GM23248 (cell line): Measurements from ENCODE around the gene IGDCC3.

GRCh38 chr15:64875209-64876156 lies 33.8 kb downstream of the PLEKHO2 start:
- RAMPAGE, long total RNA = no peak

- RAMPAGE, long total RNA = no peak
Observed at GRCh38 chr15:64878645-64879195, 33.0 kb upstream of the ANKDD1A start.

DNA sequence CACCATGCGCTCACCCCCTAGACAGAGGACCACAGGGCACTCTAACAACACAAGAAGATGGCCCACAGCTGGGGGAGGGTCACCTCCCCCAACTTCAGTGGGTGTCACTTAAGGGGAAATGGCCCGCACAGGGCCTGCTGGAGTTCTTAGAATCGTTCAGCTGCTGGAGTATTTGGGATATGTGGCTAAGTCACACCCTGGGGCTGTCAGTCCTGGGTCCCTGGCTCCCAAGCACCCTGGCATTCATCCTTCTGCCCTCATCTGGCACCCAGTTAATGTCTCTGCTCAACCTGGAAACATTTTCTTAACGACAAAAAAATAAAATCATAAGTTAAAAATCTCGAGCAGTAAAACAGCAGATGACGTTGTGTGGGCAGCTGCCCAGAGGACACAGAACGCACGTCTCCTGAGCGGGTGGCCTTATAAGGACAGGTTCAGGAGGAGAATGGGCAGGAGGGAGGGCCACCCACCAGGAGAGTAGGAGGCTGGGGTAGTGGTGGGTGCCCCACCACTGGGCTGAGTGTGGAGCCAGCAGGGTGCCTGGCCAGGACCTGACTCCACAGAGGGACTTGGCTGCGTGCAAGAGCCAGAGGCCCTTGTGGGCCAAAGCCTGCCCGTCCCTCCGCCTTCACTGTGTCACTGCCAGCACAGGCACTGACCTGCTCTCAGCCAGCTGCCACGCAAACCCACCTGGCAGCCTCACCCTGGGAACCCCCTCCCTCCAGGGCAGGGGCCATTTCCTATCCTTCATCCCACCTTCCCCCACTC lies 11.5 kb downstream of the KBTBD13 start:
- RAMPAGE, long total RNA = no peak

DNA sequence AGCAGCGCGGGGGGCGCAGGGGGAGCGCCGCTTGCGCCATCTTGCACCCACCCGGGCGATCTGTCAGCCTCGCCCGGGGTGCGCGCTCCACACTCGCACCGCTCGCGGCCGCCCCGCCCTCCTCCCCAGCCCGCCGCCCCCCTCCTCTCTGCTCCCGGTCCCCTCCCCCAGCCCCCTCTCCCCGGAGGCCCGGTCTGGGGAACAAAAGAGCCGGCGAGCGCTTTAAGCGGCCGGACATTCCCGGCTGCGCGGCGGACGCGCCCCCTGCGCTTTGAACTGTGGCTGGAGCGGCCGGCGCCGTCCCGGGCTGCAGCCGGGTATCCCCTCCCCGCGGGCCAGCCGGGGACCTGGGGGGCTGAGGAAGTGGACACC lies at the start of gene IGDCC3:
Gene IGDCC3 (minus strand): TSS at position 65 of the 372 bp plus-strand sequence.
- RAMPAGE, long total RNA = no peak

GRCh38 chr15:65530953-65531514 lies 771 bp downstream of the HACD3 start:
- RAMPAGE, long total RNA = no peak

DNA sequence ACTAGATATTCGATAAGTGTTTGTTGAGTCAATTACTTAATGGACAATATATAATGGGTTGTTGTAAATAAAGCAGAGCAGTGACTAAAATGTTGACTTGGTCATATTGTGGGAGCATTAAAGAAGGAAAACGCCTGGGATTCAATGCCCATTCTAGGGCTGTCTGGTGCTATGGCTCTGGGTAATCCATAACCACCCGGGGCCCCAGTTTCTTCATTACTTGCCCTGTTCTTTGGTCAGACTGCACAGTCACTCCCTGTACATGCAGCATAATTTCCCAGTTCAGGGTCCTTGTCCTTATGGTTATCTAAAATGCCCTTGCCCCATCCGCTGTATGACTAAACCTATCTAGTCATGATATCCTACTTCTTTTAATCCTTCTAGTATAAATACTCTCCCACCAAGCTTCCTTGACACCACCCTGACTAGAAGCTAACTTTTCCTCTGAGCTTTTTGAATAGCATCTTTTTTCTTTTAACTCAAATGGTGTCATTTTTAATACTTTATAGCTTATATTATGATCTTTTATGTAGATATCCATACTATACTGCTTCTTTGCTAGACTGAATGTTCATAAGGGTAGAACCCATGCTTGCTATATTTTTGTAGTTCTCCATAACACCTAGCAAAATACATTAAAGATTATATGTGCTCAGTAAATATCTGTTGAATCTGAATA lies 27.6 kb upstream of the DENND4A start:
- RAMPAGE, long total RNA = no peak

DNA sequence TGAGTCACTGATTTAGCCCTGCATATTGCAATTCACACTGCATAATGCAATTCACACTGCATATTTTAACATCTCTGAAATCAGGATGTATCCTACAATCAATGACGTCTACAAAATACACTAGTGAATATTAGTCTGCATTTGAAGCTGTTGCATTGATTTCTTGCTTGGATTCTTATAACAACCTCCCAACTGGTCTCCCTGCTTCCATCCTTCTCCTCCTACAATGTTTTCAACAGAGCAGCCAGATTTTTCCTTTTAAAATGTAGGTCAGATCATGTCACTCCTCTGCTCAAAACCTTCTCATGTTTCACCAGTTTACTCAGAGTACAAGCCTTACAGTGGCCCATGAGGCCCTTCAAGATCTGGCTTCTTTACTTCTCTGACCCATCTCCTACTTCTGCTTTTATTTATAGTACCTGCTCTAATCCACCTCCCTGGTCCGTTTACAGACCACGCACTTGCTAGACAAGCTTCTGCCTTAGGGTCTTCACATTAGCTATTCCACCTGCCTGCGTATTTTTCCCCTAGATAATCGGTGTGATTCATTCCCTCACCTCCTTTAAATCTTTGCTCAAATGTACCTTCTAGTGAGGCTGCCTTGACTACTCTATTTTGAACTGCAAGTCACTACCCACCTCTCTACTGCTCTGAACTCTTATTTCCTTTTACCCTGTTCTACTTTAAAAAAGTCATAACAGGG lies 11.3 kb upstream of the RAB11A start:
- RAMPAGE, long total RNA = no peak

DNA sequence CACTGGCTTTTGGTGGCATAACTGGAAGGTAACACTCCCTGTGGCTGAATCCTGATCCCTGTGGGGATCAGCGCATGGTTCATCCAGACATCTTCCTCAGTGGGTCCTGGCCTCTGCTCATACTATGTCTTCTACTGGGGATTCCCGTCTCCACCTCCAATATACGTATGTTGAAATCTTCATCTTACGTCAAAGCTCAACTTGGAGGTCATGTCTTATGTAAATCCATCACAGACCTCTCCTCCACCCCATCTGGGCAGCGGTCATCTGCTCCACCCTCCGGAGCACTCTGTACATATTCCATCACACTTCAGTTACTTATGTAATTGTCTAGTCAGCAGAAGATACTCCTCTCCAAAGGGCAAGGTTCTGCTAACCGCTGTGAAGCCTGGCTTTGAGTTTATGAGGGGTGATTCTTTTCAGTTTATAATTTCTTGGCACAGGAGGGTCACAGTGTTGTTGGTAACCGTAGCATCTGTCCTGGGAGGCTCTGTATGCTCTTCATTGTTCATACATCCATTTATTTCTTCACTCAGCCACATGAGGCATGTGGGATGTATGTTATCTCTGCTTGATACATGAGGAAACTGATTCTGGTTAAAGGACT lies 22.0 kb downstream of the MAP2K1 start:
- RAMPAGE, long total RNA = no peak

GRCh38 chr15:66434776-66435564 lies 48.3 kb downstream of the MAP2K1 start:
- RAMPAGE, long total RNA = no peak

DNA sequence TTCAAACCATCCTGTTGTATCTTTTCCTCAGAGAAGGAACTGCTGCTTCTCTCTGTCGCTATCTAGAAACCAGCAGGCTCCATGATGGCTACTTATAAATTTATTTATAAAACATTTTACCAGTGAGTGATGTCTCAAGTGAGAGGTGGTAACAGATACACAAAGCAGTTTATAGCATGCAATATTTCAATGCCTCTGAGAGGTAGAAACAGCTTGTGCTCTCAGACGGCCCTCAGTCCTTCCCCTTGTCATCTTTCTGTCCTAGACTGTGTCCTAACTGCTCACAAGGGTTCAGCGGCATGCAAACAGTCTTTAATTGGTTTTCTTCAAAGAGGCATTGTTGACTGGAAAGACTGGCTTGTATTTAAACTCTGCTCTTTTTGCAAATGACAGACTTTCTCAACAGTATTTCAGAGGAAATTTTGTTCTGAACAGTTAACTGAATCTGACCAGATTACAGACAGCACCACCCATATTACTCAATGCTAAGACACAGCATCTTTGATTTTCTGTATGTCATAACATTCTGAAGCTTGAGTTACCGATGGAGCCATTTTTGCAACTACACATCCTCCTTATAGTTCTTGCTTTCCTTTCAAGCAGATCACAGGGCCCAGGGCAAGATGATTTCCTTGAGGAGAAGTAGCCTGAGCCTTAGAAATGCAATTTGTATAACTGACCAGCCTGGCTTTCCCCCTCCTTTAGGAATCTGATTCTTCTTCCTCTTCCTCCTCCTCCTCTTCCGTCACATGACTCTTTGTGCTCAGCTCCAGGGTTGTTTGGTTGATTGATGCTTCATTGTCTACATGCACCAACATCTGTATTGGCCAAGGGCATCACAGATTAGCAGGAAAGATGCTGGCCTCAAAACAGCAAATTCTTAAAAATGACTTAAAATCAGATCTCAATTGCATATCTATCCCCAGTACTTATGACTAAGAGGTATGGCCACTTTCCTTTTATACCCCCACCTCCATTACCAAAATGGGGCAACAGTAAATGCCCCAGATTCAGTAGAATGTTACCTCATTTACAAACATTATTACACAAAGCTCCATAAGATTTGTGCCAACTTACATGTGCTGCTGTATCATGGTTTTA lies 3.5 kb downstream of the SNAPC5 start:
- RAMPAGE, long total RNA = no peak

GRCh38 chr15:66500900-66501734 lies 3.5 kb downstream of the RPL4 start:
- RAMPAGE, long total RNA = no peak

- RAMPAGE, long total RNA = no peak
Observed at GRCh38 chr15:66617209-66618068, 51.6 kb upstream of the LCTL start.

- RAMPAGE, long total RNA = no peak
Observed at GRCh38 chr15:66656733-66657462, 45.1 kb upstream of the SMAD6 start.

DNA sequence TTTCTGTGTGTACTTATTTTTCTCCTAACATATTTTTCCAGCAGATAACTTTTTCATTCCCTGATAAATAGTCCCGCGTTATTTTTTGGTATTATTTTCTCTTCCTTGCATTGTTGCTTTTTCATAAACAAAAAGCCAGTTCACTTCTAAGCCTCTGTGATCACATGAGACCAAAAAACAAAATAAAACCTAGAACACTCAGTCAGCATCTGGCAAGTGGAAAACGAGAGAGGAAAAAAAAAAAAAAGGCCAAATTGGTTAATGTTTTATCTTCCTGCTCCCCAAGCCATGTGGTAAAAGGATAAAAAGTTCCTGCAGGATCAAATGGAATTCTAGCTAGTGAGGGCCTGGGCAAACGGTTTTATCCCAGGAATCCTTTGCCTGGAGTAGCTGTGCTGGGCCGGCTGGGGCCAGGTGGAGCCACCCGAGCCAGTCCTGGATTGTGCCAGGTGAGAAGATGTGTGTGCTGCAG lies 13.1 kb downstream of the SMAD6 start:
- RAMPAGE, long total RNA = no peak

- RAMPAGE, long total RNA = no peak
Observed at GRCh38 chr15:66720132-66720801, 18.2 kb downstream of the SMAD6 start.

- RAMPAGE, long total RNA = no peak
Observed at GRCh38 chr15:67068031-67068669, 2.7 kb downstream of the SMAD3 start.

DNA sequence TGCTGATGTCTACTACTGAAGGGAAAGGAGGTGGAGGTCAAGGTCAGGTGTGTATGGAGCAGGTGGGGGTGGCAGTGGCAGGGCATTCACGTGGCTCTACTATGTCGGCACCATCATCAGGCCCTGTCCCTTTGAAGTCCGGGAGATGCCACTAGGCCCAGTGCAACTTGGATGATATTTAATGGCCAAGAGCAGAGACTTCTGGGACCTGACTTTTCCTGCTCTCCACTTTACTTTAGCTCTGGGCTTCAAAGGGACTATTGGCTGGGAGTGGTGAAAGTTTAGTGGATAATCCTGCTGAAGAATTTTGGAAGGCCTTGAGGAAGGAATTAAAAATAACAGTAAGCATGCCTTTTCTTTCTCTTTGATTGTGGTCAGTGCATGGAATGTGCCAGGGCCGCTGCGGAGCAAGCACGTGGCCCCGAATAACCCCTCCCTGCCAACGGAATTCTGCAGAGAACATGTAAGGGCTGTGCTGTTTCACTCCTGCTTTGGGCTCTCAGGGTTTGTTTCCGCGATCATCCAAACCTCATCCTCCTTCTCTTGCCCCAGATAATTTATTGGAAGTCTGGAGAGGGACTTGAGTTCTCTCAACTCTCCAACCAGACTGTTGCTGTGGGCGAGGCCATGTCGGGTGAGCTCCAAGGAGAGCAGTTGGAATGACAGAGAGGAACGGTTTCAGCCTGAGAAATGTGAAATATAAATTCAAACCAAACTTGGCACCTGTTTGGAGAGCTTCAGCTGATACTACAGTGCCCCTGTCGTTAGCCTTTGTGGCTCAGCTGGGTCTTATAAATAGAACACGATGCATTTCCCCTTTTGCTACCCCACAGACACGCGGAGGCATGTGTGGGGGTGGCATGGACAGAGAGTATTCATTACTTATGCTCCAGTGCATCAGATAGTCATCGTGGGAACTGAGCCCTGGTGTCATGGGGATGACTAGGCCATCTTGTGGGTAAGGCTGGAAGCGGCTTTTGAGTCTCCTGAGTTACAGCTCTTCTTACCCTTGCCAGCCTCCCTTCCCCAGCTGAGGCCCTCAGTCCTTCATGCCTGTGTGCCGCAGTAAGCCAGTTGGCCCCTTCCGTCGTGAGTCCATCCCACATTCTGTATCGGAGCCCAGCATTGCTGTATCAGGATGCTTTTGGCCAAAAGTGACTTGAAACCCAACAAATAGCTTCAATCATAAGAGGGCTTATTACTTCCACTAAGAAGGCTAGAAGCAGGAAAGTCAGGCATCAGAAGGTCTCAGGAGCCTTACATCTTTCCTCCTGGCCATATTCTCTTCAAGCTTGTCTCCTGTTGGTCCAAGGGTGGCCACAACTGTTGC lies 15.4 kb downstream of the SMAD3 start:
- RAMPAGE, long total RNA = no peak

GRCh38 chr15:67081847-67082915 lies 16.8 kb downstream of the SMAD3 start:
- RAMPAGE, long total RNA = no peak

GRCh38 chr15:67120892-67122023 lies 55.9 kb downstream of the SMAD3 start:
- RAMPAGE, long total RNA = no peak

GRCh38 chr15:67130829-67131373 lies 65.5 kb downstream of the SMAD3 start:
- RAMPAGE, long total RNA = no peak